Panc1 (cell line): ENCODE measurements around a stretch of chr11.

DNA sequence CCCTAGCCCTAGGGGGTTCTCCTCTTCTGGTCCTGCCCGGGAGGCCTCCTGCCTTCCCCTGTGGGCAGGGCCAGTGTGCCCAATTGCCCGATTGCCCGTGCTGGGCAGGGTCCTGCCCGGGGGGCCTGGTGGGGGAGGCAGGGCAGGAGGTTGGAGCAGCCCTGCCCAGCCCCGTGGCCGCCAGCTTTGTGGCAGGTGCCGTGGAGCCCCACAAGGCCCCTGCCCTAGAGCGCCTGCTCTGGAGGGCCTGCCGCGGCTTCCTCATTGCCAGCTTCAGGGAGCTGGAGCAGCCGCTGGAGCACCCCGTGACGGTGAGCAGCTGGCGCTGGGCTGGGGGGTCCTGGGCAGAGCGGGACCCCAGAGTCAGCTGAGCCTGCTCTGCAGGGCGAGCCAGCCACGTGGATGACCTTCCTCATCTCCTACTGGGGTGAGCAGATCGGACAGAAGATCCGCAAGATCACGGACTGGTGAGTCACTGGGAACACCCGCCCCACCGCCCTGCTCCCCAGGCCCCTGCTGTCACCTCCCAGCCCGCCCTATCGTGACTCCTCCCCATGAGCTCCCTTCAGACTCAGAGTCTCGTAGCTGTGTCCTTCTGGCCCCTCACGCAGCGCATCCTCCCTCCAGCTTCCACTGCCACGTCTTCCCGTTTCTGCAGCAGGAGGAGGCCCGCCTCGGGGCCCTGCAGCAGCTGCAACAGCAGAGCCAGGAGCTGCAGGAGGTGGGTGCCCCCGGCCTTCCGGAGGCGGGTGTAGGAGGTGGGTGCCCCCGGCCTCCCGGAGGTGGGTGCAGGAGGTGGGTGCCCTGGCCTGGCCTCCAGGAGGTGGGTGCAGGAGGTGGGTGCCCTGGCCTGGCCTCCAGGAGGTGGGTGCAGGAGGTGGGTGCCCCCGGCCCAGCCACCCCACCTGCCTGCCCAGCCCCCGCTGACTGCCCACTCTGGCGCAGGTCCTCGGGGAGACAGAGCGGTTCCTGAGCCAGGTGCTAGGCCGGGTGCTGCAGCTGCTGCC, 4.7 kb downstream of the TCIRG1 start:
- RRBS, 2 experiments, result 71 to 77% methylated on average over 9 of the region's 42 CpGs

DNA sequence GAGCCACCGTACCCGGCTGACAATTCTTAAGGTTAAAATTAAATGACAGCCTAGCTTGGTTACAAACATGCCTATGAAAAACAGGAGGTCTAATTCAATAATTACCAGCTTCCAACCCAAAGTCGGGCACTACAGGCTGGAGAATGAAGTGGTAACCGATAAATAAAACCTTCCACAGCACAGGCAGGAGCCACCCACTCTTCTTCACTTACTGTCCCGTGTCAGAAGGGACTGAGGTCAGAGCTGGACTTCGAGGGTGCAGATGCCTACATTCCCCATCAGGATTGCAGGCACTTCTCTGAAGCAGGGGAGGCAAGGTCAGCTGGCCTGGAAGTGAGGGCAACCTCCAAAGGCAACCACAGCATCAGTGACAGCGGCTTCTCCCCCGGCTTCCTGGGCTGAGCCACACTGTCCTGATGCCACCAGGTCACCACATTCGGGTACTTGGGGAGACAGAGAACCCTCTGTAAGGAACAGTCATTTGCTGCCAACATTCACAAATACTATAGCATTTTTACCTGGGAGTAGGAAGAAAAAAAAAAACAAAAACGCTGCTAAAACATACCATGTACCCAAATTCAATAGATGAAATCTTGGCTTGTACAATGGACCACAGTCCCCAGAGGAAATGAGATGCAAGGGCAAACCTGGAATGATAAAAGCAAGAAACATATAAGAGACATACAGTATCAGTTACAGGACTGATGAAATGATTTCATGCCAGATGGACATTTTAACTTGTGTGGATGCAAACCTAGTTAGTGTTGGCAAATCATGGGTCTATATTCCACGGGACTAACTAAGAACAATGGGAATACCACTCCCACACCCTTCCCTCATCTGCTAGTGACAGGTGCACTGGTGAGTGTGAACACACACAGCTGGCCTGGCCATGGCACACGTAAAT, 22.8 kb downstream of the TCIRG1 start:
- RRBS, 2 experiments, result no CpG with 5 or more reads among the region's 12 CpGs

DNA sequence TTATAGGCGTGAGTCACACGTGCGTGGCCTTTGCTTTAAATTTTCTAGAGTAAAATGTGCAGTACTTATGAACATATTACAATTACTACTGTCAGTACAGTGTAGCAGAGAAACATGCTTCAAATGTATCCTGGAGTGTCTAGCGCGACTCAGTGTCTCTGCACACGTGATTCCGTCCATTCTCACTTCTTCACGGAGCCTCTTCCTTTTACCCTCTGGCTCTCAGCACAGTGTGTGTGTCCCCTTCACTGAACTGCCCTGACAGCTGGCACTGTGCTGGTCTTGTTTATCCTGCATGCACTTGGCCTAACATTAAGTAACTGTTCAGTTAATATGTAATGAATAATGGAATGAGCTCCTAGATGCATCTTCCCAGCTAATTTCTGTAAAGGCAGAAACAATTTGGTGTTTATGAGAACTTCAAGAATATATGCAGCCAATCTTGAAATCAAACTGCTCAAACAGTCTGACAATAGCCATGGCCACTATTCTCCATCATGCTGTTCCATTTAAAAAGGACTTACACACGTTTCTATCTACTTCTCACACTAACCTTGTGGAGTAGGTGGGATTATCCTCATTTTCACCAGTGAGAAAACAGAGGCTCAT, 44.4 kb downstream of the KMT5B start:
- RRBS, 2 experiments, result no CpG with 5 or more reads among the region's 9 CpGs

DNA sequence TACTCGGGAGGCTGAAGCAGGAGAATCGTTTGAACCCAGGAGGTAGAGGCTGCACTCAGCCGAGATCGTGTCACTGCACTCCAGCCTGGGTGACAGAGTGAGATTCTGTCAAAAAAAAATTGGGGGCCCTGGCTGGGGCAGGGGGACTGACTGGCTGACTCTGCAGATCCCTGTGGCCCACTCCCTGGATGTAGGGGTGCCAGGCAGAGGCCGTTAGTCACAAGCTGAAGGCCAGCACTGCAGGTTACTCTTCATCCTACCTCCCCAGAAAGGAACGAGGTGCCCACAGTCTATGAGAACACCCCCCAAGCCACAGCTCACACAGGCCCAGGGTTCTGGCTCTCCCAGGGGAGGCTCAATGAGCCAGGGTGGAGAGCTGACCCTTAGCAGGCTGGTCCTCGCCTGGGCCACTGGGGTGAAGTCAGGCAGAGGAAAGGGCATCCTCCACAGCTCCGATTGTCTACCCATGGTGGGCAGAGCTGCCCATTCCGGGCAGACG, 12.6 kb downstream of the C11orf24 start:
- RRBS, 2 experiments, result no CpG with 5 or more reads among the region's 10 CpGs

GRCh38 chr11:68338274-68338822, 26.0 kb downstream of the LRP5 start:
- RRBS, 2 experiments, result no CpG with 5 or more reads among the region's 9 CpGs

DNA sequence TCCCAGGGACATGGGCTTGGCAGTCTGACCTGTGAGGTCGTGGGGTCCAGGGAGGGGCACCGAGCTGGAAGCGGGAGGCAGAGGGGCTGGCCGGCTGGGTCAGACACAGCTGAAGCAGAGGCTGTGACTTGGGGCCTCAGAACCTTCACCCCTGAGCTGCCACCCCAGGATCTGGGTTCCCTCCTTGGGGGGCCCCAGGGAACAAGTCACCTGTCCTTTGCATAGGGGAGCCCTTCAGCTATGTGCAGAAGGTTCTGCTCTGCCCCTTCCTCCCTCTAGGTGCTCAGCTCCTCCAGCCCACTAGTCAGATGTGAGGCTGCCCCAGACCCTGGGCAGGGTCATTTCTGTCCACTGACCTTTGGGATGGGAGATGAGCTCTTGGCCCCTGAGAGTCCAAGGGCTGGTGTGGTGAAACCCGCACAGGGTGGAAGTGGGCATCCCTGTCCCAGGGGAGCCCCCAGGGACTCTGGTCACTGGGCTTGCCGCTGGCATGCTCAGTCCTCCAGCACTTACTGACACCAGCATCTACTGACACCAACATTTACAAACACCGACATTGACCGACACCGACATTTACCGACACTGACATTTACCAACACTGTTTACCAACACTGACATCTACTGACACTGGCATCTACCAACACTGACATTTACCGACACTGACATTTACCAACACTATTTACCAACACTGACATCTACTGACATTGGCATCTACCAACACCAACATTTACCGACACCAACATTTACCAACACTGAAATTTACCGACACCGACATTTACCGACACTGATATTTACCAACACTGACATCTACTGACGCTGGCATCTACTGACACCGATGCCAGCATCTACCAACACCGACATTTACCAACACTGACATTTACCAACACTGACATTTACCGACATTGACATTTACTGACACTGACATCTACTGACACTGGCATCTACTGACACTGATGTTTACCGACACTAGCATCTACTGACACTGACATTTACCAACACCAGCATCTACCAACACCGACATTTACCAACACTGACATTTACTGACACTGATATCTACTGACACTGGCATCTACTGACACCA, 71.8 kb upstream of the PPP6R3 start:
- RRBS, 2 experiments, result no CpG with 5 or more reads among the region's 21 CpGs

GRCh38 chr11:68389480-68390195, 70.9 kb upstream of the PPP6R3 start:
- RRBS, 2 experiments, result no CpG with 5 or more reads among the region's 26 CpGs

DNA sequence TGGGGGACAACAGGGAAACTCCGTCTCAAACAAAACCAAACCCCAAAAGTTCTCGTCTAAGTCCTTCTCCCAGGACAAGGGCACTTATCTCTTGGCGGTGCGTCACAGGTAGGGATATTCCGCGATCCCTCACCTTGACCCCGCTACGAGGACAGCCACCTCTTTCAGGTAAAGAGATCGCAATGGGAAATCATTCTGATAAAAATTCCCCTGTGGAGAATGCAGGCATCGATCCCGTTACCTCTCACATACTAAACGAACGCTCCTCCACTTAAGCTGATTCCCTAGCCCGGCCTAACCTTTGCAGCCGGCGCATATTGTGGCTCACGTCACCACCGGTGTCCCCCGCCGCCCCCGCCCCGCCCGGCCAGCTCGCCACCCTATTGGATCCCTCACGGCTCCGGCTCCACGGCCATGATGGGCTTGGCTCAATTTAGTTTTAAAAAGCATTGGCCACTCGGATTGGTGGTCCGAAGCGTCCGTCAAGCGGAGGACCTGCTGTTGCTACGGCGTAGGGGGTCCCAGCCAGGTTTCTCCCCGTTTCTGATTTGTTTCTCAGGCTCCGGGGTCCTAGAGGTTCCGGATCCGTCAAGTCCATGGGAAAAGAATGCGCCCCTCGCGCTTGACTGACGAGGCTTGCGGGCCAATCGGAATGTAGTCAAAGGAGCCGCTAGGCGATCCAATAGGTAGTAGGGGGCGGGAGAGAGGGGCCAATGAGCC, 457 bp upstream of the PPP6R3 start:
- RRBS, 2 experiments, result 10% methylated on average over 3 of the region's 47 CpGs; no CpG with 5 or more reads in 1 of the 2 experiments

GRCh38 chr11:68749368-68750550, 1.6 kb downstream of the TESMIN start:
- RRBS, 2 experiments, result 90 to 98% methylated on average over 8 to 18 of the region's 62 CpGs

GRCh38 chr11:68784631-68785277, 33.4 kb upstream of the TESMIN start:
- RRBS, 2 experiments, result 95 to 98% methylated on average over 4 to 5 of the region's 24 CpGs

- RRBS, 2 experiments, result 92 to 98% methylated on average over 5 of the region's 26 CpGs
Observed at GRCh38 chr11:68812320-68812939, 29.3 kb downstream of the CPT1A start.

DNA sequence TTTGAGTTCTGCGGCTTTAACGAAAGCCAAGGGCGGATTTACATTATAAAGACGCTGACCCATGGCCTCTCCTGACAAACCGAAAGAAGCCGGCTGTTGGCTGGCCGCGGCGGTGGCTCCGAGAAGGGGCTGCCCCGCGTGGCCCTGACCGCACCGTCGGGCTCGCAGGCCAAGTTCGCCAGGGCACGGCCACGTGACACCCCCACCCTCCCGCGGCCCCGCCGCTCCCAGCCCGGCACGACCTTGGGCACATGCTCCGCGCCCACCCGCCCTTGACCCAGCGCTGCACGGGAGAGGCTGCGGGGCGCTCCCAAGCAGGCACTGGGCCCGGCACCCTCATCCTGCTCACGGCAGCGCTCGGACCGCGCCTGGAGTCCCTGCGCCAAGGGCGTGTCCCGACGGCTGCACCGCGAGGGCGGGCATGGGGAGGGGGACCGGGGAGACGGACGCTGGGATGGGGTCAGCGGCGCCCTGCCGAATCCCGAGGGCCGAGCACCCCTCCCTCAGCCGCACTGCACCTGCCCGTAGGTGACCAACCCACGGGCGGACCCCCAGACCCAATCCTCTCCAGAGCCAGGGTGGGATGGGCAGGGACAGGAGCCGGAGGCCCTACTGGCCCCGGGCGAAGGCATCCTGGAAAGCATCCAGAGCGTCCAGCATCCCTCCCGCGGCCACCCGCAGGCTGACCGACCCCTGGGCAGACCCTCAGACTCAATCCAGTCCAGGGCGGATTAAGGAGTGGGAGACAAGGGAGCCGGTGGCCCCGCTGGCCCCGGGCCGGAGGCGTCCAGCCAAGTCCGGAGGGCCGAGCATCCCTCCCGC, 828 bp downstream of the CPT1A start:
- RRBS, 2 experiments, result 1 to 7% methylated on average over 11 to 21 of the region's 74 CpGs

DNA sequence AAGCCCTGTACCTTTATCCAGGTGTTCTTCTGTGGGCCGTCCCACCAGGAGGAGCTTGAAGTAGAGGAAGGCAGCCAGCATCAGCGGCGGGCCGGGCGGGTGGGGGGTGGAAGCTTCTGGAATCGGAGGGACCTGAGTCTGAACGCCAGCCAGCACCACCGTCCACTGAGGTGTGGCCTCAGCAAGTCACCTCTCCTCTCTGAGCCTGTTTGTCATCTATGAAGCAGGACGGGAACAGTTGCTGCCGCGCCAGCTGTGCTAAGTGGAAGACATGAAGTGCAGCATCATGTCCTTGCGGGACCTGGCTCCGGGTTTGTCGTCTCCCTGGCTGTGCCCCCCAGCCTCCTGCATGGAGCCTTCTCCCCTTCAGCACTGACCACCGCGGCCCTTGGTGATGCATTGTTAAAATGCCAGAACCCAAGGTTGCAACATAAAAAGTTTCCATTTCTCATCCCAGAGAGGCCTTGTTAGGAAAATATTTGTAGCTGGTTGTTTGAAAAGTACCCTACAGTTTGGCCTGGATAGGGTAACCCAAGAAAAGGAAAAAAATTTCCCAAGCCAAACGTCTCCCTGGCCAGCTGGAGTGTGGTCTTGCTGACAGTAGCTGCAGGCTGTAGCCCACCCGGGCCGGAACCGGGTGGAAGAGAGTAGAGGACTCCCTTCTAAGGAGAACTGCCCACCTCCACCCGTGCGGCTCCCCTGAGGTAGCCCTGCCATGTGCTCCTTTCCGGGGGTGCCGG, 38.2 kb downstream of the IGHMBP2 start:
- RRBS, 2 experiments, result 70 to 81% methylated on average over 2 of the region's 24 CpGs

- RRBS, 2 experiments, result no CpG with 5 or more reads among the region's 7 CpGs
Observed at GRCh38 chr11:69002644-69003022, 10.4 kb downstream of the MRGPRF start.

- RRBS, 2 experiments, result no CpG with 5 or more reads among the region's 10 CpGs
Observed at GRCh38 chr11:69015171-69015665, 2.2 kb upstream of the MRGPRF start.

DNA sequence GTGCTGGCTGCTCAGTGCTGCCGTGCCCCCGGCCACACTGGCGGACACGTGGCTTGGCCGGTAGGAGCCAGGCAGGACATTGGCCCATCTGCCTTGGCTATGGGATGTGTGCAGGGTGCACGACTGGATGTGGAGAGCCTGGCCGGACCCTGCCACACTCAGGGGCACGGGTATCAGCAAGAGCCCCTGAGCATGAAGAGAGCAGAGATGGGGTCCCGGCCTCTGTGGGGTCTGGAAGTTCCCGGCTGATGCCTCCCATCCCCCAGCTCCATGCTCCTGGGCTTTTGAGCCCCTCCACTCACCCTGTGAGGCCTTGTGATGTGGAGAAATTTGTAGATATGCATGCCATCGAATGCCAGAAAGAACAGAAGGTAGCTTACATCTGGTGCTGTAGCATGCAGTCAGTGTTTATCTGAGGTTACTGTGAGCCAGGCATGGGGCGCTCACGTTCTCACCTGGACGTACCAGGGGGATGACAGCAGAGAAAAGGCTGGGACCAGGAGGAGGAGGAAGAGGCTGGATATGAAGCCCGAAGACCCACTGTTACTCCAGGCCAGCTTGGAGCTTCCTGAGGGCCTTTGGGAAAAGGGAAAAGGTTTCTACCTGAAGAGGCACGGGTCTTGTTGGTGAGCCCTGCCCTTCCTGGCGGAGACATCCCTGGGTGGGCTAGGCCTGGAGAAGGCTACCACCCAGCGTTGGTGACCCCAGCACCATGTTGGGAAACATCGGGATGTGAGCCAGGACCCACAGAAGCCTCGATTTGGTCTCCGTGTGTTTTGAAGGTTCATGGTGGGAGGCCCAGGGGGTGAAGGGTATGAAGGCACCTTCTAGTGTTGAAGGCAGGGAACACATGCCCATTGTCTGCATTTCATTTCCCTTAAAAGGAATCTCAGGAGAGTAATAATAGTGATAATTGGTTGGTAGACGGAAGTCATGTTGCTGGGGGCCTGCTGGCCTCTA, 47.0 kb downstream of the TPCN2 start:
- RRBS, 2 experiments, result 65 to 76% methylated on average over 5 of the region's 22 CpGs

DNA sequence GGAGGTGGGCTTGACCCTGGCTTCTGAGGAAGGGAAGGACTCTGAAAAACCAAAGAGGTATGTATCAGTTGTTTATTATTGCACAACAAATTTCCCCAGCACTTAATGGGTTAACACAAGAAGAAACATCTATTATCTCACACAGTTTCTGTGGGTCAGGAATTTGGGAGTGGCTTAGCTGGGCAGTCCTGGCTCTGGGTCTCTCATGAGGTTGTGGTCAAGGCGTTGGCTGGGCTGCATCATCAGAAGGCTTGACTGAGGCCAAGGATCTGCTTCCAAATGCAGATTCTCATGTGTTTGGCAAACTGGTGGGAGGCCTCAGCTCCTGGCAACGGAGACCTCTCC, 17.5 kb upstream of the SMIM38 start:
- RRBS, 2 experiments, result no CpG with 5 or more reads among the region's 2 CpGs

GRCh38 chr11:69274010-69275038, 19.6 kb upstream of the MYEOV start:
- RRBS, 2 experiments, result no CpG with 5 or more reads among the region's 15 CpGs

GRCh38 chr11:69337010-69337431, 43.1 kb downstream of the MYEOV start:
- RRBS, 2 experiments, result no CpG with 5 or more reads among the region's 6 CpGs

GRCh38 chr11:69356670-69357162, 62.8 kb downstream of the MYEOV start:
- RRBS, 2 experiments, result 24 to 43% methylated on average over 2 of the region's 13 CpGs